Non-pigmented ciliary epithelial cell (primary cell): Measurements from ENCODE around the gene ITGA6.

DNA sequence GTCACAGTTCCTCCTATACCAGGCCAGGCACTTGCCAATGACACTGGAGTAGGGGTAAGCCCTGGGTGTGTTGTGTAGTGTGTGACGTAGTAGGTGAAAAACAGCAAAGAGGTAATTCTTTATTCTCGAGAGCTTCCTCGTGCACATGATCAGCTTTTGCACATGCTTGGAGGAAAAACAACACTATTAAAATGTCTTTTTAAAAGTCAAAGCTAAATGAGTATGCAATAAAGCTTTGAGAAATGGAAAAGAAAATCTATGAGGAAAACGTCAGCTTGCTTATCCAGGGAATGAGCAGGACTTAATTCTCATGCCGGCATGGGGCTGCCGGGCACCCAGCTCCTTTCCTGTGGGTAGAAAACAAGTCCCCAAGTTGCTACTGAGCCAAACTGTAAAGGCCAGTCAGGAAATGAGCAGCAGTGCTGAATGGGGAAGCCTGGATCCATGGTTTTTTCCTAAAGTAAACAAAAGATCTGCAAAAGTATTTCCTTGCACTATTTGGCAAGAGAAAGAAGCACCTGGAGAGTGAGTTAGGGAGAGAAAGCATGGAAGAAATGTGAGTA is 117.8 kb downstream of the METTL8 start:
- RRBS, result no CpG with 5 or more reads among the region's 6 CpGs

GRCh38 chr2:171326082-171326571 is 107.7 kb downstream of the METTL8 start:
- RRBS, result no CpG with 5 or more reads among the region's 3 CpGs

GRCh38 chr2:171391718-171392275 is 42.0 kb downstream of the METTL8 start:
- RRBS, result no CpG with 5 or more reads among the region's 1 CpG

DNA sequence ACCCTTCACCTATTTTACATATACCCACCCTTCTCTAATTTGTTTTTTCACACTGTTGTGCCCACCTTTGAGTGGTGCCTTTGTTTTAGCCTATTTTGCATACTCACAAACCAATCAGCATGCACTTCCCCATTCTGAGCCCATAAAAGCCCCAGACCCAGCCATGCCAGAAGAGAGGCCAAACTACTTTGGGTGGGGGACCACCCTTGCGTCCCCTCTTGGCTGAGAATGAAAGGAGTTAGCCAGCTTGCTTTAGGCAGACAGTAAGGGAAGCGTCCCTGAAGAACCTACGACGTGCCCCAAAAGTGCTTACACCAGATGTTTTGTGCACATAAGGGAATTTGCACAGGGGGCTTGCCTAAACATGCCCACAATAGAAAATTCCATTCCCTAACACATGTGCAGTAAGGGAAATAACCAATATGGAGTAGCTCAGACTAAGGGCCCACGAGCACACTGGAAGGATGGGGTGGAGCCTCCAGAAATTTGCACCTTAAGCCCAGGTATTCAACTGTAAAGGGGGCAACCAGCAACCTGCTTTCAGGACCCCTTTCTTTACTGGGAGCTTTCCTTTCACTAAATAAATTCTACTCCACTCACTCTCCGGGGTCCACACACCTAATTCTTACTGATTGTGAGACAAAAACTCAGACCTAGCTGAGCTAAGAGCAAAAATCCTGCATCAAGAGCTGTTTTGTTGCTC is 2.8 kb downstream of the METTL8 start:
- RRBS, result no CpG with 5 or more reads among the region's 6 CpGs

GRCh38 chr2:172093043-172093746 is 7.9 kb downstream of the DLX1 start:
- RRBS, result 6% methylated on average over 8 of the region's 22 CpGs

DNA sequence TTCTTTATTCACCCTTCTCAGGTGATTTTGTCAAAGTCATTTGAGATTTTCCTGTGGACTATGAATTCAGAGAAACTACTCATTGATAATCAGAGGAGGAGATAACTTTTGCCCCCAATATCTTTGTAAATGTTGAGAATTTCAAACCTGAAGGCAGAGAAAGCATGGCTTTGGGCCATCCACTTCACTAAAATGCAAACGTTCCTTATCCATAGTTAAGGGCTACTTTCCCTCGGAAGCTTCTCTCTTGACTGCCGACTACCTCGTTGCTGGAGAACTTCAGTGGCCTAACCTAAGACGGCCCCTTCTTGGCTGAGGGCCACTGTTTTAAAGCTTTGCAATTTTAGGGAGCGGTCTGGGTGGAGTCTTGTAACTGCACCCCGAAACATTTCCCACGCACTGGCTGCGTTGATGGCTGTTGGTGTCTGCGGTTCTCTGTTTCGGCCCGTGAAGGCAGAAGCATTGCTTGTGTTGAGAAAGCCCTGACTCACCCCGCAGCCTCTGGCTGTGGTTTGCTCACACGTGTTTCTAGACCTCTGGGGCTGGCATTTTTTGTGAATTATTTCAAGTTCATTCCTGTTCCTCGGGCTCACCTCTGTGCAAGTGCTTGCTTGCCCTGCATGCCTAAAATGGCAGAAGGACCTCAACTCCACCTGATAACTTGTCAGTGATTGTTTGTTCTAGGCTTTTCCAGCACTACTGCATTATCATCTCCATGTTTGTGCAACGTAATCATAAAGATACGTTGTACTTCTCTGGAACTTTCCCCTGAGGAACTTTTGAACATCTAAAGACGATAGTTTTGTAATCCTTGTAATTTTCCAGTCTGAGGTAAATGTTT is 94.1 kb upstream of the DLX2 start:
- RRBS, result no CpG with 5 or more reads among the region's 18 CpGs

- RRBS, result no CpG with 5 or more reads among the region's 6 CpGs
Observed at GRCh38 chr2:172226199-172226636, 123.5 kb upstream of the DLX2 start.

GRCh38 chr2:172230540-172231651 is 128.2 kb upstream of the DLX2 start:
- RRBS, result no CpG with 5 or more reads among the region's 14 CpGs

DNA sequence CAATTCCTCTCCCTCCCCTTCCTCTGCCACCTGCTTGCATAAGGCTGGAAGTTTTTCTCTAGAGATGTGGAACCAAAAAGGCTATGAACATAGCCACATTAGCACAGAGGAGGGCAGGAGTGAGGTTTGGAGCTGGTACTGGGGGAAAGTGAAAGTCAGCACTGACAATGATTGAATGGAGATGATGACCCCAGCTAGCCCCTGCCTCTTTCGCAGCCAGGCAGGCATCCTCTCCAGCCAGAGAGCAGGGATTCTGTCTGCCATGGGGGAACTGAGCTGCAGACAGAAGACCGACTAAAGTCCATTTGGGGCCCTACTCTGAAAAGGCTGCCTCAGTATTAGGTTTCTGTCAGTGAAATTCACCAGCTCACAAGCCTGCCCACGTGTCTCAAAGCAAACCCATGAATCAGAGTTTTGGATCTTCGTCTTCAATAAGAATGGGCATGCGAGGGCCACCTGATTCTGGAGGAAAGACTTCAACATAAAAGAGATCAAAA is 87.8 kb upstream of the ITGA6 start:
- RRBS, result no CpG with 5 or more reads among the region's 5 CpGs

GRCh38 chr2:172427254-172428209 is at the start of gene ITGA6:
TSS of gene ITGA6 (plus strand) at chr2:172427586.
- RRBS, result 2% methylated on average over 57 of the region's 110 CpGs

DNA sequence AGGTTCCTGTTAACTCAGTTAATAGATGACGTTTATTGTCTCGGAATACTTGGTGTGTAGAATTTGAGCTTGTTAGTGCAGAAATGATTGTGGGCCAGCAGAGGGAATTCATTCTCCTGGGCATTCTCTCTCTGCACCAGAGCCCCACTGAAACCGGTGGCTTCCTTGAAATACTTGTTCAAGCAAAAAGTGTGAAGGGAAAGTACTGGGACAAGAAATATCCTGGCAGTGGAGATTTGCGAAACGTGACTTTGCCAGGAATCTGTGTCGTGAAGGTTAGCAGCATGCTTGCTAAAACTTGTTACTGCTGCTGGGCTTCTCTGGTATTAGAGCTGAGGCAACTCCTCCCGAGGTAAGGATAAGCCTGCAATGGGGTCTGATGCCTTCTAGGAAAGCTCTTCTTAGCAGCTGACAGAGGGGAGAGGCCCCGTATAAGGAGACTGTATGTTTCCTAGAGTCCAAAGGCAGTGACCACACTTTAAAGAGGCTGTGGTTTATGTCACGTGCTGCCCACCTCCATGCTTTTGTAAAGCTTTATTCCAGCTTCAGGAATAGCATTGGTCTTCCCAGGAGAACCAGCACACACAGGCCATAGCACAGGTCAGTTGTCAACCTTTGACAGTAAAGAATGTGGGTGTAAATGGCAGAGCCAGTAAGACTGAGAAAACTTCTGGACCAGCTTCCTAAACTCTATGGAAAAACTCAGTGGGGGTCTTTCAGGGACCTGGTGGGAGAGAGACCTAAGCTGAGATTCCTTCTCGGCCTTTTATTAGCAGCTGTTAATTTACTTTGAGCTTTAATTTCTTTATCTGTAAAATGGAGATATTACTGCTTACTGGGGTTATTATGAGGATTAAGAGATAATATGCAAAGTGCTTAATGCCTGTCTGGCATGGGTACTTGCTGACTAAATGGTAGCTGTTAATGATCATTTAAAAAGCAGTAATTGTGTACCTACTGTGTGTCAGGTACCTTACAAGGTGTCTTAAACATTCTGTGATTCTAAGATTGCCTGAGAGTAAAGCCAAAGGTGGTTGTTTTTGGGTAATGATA is 2.3 kb downstream of the ITGA6 start:
- RRBS, result no CpG with 5 or more reads among the region's 10 CpGs

- RRBS, result no CpG with 5 or more reads among the region's 9 CpGs
Observed at GRCh38 chr2:172441952-172442671, 14.7 kb downstream of the ITGA6 start.

DNA sequence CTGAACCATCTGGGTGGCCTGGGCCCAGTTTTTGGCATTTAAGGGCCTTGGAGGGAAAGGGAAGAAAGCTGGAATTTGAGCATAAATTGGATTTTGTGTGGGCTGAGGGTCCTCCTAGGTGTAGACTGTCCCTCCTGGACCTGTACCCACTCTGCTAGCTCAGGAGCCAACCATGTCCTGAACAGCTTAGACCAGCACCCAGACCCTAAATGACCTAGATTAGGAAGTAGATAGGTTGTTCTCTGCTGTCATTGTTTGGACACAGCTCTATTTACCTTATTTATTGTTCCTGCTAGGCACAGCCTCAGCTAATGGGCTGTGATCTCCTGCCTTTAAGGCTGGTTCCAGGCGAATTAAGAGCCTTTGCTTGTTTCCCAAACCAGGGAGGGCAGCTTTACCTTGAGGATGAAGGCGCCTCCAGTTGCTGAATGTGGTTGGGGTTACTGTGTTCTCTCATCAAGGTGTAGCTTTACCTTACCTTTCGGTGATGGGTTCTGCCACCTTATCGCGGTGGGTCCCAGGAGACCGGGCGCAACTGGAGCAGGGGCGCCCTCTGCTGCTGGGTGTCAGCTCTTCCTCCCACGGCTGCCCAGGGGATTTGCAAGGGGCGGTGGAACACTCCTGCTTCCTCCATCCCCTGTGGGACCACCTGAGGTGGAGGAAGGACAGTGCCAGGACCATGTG is 34.4 kb downstream of the ITGA6 start:
- RRBS, result no CpG with 5 or more reads among the region's 10 CpGs

DNA sequence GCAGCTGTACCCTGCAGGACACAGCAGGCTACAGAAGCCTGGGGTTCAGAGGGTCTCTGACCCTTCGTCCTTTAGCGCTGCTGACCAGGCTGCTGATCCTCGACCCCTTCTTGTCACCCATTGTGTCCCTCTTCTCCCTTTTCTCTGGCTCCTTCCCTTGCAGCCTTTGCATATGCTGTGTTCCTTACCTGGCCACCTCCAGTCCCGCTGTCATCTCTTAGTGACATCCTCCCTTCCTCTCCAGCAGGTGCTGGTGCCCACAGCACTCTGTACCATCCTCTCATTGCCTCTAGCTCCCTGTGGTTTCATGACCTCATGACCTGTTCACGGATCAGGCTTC is 35.4 kb downstream of the ITGA6 start:
- RRBS, result no CpG with 5 or more reads among the region's 5 CpGs

GRCh38 chr2:172614168-172614730 is 58.4 kb downstream of the PDK1 start:
- RRBS, result no CpG with 5 or more reads among the region's 6 CpGs

GRCh38 chr2:172692892-172693600 is 42.6 kb upstream of the RAPGEF4 start:
- RRBS, result no CpG with 5 or more reads among the region's 3 CpGs

- RRBS, result no CpG with 5 or more reads among the region's 8 CpGs
Observed at GRCh38 chr2:172726015-172726704, 9.5 kb upstream of the RAPGEF4 start.

DNA sequence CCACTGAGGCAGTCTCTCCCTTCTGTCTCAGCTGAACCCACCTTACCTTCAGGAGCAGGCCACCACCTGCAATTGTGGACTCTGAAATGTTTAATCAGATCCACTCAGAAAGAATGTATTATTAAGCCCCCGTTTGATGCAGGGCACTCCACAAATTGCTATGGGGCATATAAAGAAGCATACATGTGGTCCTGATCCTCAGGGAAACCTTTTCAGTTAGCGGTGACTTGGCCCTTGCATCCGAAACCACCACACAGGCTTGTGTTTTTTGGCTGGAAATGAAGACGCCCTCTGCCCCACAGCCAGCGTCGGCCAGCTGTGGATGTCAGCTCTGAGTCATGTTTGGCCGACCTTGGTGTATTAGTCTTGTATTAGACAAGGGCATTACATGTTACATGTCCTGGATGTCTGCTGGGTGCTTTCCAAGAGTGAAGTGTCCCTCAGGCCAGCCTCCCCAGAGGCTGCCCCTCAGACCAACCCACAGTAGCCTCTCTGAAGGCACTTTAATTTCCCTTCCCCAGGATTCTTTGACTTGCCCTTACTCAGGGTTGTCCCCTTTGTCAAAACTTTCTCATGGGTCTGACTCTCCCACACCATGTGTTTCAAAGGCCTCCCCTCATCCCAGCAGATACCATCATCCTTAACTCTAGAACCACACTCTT is 107.5 kb upstream of the MAP3K20 start:
- RRBS, result no CpG with 5 or more reads among the region's 7 CpGs

GRCh38 chr2:173028164-173028622 is 47.5 kb upstream of the MAP3K20 start:
- RRBS, result no CpG with 5 or more reads among the region's 1 CpG

DNA sequence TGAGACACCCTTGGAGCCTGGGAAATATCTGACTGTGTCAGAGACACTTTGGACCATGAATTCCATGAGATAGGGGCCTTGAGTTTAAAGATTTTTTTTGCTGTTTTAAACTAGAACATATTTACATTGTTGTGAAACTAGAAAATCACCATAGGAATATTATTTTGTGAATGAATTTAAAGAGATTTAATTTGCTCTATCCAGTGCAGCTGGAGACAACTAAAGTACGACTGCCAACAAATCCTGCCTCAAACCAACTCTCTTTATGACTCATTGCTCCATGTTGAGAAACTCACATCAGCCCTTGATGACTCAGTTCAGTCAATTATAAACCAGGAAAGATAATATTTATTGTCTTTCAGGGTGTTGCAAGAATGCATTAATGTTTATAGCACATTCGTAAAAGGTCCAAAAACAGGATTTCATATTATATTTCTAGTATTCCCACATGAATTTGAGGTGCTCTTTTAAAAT is 26.9 kb upstream of the MAP3K20 start:
- RRBS, result no CpG with 5 or more reads among the region's 2 CpGs